Prostate gland (tissue), 2 donors: ENCODE measurements around a stretch of chr18.

DNA sequence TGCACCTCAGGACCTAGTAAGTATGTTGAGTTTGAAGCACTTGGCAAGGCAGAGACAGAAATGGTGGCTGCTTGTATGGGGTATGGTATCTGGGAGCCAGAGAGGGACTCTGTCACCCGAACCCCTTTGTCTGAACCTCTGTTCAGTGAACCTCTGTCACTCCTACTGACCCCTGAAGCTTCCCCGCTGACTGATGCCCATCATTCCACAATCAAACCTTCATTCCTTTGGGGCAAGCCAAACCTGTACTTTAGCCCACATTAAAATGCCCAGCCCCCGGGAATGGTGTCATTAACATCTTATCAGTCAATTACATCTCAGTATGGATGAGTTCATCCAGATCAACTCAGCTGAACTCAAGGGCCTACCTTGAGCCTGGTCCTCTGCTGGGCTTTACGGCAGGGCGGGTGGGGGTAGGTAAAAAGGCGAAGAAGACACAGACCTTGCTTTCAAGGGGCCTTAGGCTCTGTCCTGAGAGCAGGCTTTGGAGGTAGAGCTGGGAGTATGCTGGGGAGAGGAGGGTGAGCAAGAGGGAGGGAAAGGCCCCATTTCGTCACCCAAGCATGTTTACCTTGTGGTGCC is 154.4 kb upstream of the SMAD2 start:
- PRO-cap = no peak
- RAMPAGE, long total RNA, 2 experiments = no peak in any of the 2 experiments

- PRO-cap = no peak
- RAMPAGE, long total RNA, 2 experiments = no peak in any of the 2 experiments
These were observed 205.6 kb upstream of the SMAD2 start for GRCh38 chr18:48136120-48136355.

DNA sequence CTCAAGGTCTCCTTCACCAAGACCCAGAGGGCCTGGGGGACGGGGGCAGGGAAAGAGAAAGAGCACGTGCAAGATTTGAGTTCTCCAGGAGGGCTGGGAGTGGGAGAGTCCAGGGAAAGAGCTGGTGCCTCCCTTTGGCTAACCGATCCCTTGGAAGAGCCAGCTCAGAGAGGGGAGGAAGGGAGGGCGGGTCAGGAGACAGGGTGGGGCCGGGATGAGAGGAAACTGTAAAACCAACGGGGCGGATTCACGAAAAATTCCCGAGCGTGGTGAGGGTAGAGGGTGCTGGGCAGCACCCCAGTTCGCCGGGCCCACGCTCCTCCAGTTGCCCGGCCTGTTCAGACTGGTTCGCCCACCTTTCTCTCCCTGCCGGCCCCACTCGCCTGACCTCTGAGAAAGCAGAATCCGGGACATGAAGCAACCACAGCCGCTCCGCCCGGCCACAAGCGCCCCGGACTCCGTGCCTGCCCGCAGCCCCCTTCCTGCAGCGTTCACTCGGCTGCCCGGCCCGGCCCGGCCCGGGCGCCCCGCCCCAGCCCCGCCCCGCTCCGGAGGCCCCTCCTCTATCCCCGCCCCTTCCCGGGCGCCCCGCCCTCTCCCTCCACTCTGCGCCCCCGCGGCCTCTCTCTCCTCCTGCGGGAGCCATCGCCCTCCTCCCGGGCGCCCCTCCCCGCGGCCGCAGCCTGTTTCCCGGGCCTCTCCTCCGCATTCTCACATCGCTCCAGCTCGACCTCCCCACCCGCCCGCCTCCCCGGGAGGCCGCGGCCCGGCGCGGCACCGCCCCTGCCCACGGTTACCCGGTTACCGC is 230.9 kb upstream of the SMAD2 start:
- PRO-cap = bidirectional peak, plus-strand start at position 278 of the sequence, minus-strand start at position 152 of the sequence; bidirectional peak, plus-strand start at position 604 of the sequence, minus-strand start at position 484 of the sequence
- RAMPAGE, long total RNA, 2 experiments = no peak in any of the 2 experiments

DNA sequence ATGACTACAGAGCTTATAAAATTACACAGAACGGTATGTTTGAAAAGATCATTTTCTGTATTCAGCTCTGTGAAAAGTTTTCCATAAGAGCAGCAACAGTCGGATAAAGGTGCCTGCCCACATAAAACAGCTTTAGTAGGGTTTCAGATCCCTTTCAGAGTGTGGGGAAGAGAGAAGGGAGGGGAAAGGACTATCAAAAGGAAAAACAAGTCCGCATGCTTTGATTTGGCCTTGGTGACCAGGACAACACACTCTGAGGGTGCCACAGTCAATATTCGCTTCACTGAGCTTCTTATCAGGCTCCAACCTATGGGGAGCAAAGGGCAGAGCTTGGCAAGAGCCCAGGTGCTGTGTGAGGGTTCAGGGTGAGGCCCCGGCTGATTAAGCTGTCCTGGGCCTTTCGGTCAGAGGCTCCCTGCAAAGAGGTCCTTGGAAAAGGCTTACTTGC is 237.4 kb upstream of the SMAD2 start:
- PRO-cap = no peak
- RAMPAGE, long total RNA, 2 experiments = no peak in any of the 2 experiments

- PRO-cap = bidirectional peak, plus-strand start at chr18:48540750, minus-strand start at chr18:48540677
- RAMPAGE, long total RNA, 2 experiments = no peak in any of the 2 experiments
These were observed 1.6 kb downstream of the CTIF start for GRCh38 chr18:48540271-48541009.

- PRO-cap = bidirectional peak, plus-strand start at chr18:48613677, minus-strand start at chr18:48613547
- RAMPAGE, long total RNA, 2 experiments = no peak in any of the 2 experiments
These were observed 74.8 kb downstream of the CTIF start for GRCh38 chr18:48613354-48614218.

- PRO-cap = no peak
- RAMPAGE, long total RNA, 2 experiments = no peak in any of the 2 experiments
These were observed 82.3 kb downstream of the CTIF start for GRCh38 chr18:48621037-48621667.

- PRO-cap = no peak
- RAMPAGE, long total RNA, 2 experiments = no peak in any of the 2 experiments
These were observed 118.6 kb downstream of the CTIF start for GRCh38 chr18:48657297-48657954.

GRCh38 chr18:48663525-48664234 is 124.8 kb downstream of the CTIF start:
- PRO-cap = no peak
- RAMPAGE, long total RNA, 2 experiments = no peak in any of the 2 experiments

DNA sequence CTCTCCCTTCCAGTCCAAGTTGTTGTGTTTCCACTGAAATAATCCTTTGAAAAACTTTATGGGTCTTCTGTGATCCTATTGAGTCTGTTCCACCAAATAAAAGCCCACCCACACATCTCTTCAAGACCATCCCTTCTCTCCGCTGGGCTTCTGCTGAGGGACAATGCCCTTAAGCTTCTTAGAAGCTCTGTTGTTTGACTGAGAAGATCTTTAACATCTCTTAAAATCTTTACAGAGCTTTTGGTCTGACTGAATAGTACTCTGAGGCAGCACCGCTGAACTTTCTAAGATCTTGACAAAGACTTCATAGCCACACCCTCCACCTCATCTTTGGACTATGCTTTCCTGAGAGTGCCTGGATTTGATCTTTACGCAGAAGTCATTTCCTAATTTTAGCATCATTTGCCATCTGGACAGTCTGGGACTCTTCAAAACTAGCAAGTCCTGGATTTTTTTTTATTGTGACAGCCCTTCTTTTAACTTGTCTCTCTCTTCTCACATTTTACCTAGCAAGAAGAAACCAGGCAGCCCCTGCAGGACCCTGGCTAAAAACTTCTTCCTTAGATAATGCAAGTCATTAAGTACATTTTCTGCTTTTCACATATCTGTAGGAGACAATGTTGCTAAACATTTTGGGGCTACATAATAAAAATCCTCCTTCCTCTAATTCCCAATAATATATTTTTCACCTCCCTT is 188.8 kb downstream of the CTIF start:
- PRO-cap = no peak
- RAMPAGE, long total RNA, 2 experiments = no peak in any of the 2 experiments

DNA sequence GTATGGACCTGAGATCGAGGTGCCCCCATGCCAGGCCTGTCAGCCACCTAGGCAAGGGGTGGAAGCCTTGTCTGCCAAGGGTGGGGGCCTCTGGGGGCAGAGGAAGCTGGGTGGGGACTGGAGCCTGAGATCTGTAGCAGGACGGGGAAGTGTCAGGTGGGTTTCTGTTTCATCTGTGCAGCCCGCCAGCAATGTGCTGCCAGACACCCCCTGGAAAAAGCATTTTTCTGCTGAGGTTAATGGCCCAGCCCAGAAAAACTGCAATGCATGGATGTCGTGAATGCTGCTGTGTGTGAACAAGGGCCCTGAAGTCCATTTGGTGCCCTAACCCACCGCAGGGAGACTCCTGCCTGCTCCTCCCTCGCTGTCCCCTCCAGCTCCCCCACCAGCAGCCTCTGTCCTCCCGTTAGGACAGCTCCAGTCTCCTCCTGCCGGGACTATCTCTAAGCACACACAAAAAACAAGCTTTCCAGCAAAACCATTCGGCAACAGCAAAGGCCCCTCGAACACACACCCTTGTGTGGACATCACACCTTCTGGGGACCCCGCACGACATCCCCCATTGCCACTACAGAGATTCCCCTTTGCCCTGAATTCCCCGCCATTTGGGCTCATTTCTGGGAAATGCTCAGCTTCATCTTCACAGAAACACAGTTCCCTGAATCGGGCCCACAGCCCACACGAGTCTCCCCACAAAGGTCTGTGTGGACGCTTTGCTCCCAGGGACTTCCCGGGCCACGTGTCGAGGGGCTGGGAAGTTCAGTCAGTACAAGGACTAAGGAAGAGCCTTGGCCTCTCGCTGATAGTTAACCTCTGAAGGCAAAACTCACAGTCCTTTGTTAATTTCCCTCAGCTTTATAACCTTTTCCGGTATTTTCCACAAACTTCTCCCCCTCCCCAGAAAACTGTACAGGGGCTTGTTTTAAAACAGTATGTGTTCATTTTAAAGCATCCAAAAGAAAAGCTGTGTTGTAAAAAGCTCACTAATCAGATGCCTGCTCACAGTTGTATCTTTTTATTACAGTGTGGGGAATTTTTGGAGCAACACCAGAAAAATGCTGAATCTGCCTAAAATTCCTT is 26.1 kb downstream of the SMAD7 start:
- PRO-cap = no peak
- RAMPAGE, long total RNA, 2 experiments = no peak in any of the 2 experiments

- PRO-cap = no peak
- RAMPAGE, long total RNA, 2 experiments = no peak in any of the 2 experiments
These were observed 8.3 kb downstream of the SMAD7 start for GRCh38 chr18:48942236-48943133.

DNA sequence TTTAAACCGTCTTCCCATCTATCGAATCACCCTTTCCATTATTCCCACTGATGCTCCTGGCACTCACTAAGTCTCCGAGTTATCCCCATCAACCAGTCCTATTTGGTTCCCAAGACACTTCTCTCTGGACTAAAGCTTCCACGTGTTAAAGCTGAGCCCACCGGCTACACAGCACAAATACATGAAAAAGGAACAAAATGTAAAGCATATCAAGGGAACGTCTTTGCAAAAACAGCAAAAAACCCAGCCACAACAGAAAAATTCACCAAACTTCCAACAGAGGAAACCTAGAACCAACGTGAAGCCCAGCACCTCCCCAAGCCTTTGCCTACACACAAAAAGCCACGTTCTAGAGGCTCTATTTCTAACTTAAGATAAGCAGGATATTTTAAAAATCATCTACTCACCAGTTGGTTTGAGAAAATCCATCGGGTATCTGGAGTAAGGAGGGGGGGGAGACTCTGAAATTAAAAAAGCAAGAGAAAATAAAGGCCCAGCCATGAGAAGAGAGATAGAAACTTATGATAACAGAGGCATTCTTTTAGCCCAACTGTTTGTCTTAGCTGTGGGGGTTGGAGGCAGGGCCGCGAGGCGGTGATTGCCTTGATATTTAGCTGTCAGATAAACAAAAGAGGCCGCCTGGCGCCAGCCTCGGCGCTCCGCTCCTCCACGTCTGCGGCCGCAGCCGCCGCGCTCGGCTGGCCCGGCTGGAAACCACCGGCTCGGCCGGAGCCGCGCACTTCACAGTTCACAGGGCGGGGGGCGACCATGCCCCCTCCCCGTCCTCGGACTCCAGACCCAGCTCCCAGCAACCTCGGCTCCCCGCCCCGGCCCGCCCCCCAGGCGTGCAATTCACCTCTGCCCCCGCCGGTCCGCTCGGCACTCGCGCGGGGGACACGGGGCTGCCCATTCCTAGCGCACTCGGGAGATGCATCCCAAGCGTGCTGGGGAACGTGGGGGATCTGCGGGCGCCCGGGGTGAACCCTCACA is 2.5 kb downstream of the SMAD7 start:
- PRO-cap = bidirectional peak, plus-strand start at position 882 of the sequence, minus-strand start at position 513 of the sequence
- RAMPAGE, long total RNA, 2 experiments = no peak in any of the 2 experiments

- PRO-cap = unidirectional peak, minus-strand start at chr18:48951761; unidirectional peak, minus-strand start at chr18:48951826; bidirectional peak, plus-strand start at chr18:48952269, minus-strand start at chr18:48952014
- RAMPAGE, long total RNA, 2 experiments = no peak in any of the 2 experiments
These were observed 958 bp upstream of the SMAD7 start for GRCh38 chr18:48951717-48952129.

DNA sequence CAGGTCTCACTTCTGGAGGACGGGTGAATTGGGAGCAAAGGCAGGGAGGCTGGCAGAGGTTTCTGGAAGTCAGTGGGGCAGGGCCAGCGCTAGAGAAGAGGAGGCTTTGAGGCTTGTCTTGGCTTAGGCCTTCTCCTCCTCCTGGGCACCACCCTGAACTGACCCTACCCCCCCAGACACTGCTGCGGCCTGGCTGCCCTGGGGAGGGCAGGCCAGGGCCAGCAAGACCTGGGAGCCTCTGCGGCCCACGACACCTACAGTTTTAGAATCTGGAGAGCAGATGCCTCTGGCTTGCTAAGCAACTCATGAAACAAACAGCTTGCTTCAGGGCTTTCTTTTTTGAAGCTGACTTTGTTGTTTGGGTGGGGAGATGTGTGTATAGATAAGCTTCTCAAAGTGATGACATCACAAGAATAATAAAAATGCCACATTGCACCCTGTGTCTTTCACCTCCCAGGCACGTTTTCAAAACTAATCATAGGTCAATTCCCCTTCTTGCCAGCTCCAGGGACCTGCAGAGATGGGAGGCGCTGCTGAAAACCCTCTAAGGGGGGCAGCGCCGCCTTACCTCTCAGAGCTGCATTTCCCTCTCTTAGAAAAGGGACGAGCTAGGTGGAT is 46.2 kb upstream of the SMAD7 start:
- PRO-cap = no peak
- RAMPAGE, long total RNA, 2 experiments = no peak in any of the 2 experiments

GRCh38 chr18:49563195-49564155 is 1.6 kb downstream of the LIPG start:
- PRO-cap = no peak
- RAMPAGE, long total RNA, 2 experiments = no peak in any of the 2 experiments

- PRO-cap = no peak
- RAMPAGE, long total RNA, 2 experiments = no peak in any of the 2 experiments
These were observed 89.2 kb downstream of the LIPG start for GRCh38 chr18:49651063-49651472.

- PRO-cap = no peak
- RAMPAGE, long total RNA, 2 experiments = no peak in any of the 2 experiments
These were observed 115.5 kb downstream of the MYO5B start for GRCh38 chr18:50079356-50079999.

DNA sequence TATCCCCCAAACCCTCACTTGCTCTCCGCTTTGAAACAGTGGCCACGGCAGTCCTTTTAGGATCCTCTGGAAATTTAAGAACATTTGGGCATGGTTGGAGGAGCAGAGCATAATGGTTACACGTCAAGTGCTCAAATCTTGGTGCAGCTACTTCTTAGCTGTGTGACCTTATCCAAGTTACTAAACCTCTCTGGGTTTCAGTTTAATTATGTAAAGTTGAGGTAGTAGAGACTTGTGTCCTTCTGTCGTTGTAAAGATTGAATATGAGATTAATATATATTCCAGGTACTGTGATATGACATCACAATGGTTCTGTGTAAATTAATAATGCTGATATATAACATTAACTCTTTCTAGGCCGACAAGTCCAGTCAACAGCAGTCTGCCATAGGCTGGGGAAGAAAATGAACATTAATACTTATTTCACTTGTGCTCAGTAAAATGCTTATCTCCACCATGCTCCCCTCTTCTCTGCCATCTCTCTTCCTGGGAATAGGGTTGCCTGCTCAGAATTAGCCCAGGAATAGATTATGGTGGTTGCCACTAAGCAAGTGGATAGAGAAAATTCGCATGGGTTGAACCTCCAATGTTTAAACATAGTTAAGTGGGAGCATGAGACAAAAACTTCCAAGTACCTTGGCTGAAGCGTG is 62.7 kb downstream of the MYO5B start:
- PRO-cap = no peak
- RAMPAGE, long total RNA, 2 experiments = no peak in any of the 2 experiments

DNA sequence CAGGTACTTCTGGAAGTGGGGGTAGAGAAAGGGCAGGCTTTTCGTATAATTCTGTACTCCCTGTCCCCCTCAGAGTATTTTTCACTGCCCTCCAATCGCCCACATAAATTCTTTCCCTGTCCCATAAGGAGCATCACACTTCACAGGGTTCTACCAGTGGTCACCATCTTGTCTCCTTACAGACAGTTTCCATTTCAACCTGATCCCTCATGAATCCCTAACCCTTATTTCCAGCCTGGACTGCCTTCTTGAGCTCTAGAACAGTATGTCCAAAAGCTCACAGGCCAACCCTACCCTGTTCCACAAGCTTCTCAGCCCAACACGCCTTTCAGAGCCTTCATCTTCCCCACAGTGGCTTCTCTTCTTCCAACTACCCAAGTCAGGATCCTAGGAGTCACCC is 48.1 kb downstream of the MYO5B start:
- PRO-cap = no peak
- RAMPAGE, long total RNA, 2 experiments = no peak in any of the 2 experiments